ENCODE measurements around a stretch of chr7.

DNA sequence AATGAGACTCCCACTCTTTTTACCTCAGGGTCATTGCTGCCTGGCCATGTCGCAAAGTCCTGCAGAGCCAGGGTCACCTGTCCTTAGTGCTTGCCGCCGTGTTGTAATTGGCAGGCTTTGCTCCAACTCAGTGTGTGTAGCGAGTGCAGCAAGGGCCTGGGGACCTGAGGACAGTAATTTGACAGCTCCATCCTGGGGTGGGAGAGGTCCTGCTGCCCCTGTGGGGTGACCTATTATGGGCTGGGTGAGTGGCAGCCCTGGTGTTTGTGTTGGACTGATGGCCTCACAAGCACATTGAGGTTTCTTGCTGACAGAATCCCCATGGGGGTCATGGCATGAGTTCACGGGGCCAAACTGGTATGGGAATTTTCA lies 7.7 kb upstream of the IGFBP1 start:
- RRBS: no CpG with 5 or more reads among the region's 5 CpGs

DNA sequence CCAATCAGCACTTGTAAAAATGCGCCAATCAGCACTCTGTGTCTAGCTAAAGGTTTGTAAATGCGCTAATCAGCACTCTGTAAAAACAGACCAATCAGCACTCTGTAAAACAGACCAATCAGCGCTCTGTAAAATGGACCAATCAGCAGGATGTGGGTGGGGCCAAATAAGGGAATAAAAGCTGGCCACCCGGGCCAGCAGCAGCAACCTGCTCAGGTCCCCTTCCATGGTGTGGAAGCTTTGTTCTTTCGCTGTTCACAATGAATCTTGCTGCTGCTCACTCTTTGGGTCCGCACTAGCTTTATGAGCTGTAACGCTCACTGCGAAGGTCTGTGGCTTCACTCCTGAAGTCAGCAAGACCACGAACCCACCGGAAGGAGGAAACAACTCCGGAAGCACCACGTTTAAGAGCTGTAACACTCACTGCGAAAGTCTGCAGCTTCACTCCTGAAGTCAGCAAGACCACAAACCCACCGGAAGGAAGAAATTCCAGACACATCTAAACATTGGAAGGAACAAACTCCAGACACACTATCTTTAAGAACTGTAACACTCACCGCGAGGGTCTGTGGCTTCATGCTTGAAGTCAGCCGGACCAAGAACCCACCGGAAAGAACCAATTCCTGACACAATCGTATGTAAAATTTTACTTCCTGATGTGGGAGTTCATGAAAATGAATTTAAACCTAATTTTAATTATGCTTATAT lies 19.3 kb upstream of the IGFBP3 start:
- RRBS: 100% methylated on average over 3 of the region's 19 CpGs

GRCh38 chr7:46155317-46155817 lies 234.3 kb upstream of the IGFBP3 start:
- RRBS: no CpG with 5 or more reads among the region's 4 CpGs

GRCh38 chr7:46281238-46281639 lies 360.2 kb upstream of the IGFBP3 start:
- RRBS: no CpG with 5 or more reads among the region's 2 CpGs

DNA sequence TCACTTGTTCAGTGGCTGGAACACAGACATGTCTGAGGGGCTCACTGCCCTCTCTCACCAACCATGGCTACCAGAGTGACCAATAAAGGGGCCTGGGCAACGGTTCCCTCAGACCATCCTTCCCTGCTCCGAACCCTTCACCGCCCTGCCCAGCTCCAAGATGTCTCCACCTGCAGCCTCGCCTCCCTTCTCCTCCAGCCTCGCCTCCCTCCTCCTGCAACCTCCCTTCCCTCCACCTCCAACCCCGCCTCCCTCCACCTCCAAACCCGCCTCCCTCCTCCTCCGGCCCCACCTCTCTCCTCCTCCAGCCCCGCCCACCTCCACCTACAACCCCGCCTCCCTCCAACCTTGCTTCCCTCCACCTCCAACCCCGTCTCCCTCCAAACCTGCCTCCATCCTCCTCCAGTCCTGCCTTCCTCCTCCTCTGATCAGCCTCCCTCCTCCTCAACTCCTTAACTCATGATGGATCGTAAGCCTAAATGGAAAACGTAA lies 353.3 kb downstream of the TNS3 start:
- RRBS: no CpG with 5 or more reads among the region's 13 CpGs

GRCh38 chr7:47285861-47286208 lies 296.1 kb downstream of the TNS3 start:
- RRBS: no CpG with 5 or more reads among the region's 7 CpGs

DNA sequence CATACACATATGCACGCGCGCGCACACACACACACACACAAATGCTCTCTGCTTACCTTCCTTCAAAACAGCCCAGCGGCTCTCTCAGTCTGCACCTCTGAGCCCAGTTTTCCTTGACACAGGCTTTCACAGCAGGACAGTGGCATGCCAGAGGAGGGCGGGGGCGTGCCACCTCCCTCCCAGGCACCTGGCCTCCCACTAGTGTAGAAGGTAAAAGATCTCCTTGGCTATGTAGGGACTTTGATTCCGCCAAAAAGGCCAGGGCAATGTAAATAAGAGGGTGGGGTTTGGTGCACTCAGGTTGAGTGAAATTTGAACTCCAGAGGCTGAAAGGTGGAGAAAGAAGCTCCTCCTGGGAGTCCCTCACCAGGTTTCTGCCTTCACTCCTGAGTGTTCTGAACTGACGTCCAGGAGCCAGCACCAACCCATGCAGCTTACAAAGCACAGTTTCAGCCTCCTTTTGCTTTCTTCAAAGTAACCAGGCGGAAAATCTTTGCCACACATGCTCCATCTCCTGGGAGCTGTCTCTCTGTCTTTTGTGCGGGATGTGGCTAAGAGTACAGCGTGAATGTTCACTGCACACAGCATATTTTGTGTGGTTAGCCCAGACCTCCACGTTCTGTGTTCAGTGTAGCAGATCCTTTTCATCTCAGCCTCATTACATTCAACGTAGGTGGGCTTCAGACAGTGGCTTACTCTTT lies 201.0 kb downstream of the TNS3 start:
- RRBS: no CpG with 5 or more reads among the region's 14 CpGs

DNA sequence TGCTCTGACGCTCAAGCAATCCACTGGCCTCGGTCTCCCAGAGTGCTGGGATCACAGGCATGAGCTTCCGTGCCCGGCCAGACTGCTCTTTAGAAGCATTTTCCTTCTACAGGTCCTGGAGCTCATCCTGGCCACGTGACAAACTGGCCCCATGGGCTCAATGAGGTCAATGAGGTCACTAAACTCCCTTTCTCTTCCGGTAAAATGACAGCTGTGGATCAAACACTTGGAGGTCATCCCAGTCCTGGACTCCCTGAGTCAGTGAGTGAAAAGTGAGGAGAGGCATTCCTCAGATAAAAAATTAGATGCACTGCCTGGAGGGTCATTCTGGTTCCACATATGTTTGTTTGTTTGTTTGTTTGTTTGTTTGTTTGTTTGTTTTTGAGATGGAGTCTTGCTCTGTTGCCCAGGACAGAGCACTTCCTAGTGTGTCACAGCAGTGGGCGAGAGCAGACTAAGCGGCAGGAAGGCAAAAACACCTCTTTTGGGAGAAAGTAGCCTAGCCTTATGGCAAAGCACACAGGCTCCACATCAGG lies 134.9 kb downstream of the TNS3 start:
- RRBS: no CpG with 5 or more reads among the region's 8 CpGs

DNA sequence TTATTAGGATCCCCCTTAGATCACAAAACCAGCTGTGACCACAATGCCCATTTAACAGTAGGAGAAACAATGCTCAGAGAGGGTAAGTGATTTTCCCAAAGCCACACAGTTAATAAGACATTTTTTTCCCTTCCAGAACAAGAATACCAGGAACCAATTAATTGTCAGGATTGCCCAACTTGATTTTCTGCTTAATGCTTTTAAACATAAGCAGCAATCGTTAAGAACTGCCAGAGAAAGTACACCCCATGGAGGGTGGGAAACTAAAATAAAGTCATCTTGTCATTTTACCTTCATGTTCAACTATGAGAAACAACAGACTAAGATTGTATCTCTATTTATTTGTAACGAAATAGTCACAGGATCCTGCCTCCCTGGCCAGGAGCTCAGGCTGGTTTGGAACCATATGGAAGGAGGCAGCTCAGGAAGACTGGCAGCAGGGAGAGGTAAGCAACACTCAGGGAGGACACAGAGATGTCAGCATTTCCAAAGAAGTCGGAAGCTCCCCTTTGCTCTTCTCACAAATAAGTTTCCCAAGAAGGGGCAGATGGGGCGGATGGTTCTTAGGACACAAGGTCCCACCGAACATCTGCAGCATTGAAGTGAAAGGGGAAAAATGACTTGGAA lies 129.6 kb downstream of the TNS3 start:
- RRBS: no CpG with 5 or more reads among the region's 5 CpGs

DNA sequence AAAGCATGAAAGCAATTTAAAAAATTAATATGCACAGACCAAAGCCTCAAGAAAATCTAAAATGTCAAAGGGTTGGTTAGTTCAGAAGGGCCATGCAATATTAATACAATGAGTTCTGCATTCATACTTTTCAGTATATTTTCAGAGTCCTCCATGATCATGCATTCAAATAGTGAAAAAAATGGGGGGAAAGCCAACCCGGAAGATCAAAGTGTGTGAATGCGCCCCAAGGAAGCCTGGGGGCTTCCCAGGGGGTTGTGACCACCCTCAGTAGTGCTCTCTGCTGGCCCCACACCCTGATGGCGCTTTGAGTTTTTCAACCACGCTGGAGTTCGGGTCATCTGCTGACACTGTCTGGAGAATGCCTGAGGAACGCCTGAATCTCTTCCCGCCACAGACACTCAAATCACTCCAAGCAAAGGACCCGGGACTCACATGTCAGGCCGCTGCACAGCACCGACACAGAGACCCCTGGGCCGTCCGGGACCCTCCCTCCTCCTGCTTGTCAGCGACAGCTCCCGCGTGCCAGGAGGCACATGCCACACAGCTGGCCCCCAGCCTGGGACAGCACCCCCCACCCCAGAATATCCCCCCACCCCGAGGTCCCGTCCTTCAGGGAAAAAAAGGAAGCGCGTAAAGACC lies 1.0 kb downstream of the TNS3 start:
- RRBS: 3% methylated on average over 5 of the region's 19 CpGs

GRCh38 chr7:47587297-47587906 lies 5.5 kb upstream of the TNS3 start:
- RRBS: no CpG with 5 or more reads among the region's 9 CpGs

DNA sequence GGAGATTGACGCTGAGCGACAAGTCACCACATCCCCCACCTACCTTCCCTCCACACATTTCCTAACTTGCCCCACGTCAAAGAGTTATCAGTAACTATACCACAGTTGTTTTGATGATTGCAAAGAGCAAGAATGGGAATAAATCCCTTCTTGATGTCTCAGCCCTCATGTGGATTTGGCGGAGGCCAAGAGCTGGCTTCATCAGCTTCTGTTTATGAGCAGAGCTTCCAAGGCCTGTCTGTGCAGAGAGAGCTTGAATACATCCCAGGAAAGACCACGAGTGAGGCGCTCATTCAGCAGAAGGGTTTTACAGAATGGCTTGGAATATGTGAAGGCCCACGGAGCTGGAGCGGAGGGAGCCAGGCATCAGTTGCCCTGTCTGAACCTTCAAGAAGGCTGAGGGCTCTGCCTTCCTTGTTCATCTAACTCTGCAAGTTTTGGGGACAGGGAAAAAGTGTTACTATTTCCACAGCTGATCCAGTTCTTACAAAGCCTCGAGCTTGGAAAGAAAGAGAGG lies 28.2 kb upstream of the TNS3 start:
- RRBS: no CpG with 5 or more reads among the region's 9 CpGs

DNA sequence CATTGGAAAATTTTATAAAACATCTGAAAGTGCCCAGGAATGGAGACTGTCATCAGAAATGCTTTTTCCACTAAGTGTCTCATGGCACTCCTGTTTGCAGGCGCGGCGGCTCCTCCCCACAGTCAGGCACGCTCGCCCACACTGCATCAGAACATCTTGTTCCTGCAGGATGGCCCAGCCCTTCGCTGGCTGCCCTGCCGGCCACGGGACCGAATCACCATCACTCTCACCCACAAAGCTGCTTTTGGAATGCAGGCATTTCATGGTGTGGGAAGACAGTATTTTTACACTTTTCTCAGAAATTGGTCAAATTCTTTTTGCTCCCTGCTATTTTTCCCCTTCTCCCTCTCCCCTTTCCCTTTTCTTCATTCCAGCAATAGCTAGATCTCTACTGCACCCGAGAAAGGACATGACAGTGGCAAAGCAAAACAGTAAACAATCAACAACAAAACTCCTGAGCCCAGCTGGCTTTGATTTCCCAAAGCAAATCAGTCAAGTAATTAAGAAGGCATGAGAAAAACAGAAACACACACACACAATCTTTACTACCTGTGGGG lies 176.1 kb upstream of the TNS3 start:
- RRBS: no CpG with 5 or more reads among the region's 10 CpGs

- RRBS: 97% methylated on average over 4 of the region's 18 CpGs
Measured at GRCh38 chr7:48101497-48102754, 12.9 kb downstream of the UPP1 start.

- RRBS: no CpG with 5 or more reads among the region's 5 CpGs
Measured at GRCh38 chr7:48109085-48110125, 20.3 kb downstream of the UPP1 start.

- RRBS: no CpG with 5 or more reads among the region's 3 CpGs
Measured at GRCh38 chr7:50182849-50183176, 87.1 kb downstream of the SPATA48 start.

- RRBS: no CpG with 5 or more reads among the region's 6 CpGs
Measured at GRCh38 chr7:50204406-50205077, 100.0 kb upstream of the IKZF1 start.

- RRBS: no CpG with 5 or more reads among the region's 1 CpG
Measured at GRCh38 chr7:50262775-50263437, 41.6 kb upstream of the IKZF1 start.

GRCh38 chr7:50303354-50303566 lies 1.3 kb upstream of the IKZF1 start:
- RRBS: no CpG with 5 or more reads among the region's 14 CpGs

- RRBS: no CpG with 5 or more reads among the region's 8 CpGs
Measured at GRCh38 chr7:50342567-50343140, 38.1 kb downstream of the IKZF1 start.

All from HTR-8/SVneo (cell line).